Diencephalon (tissue), 2 donors: Measurements from ENCODE around the genes HTR1D, TCEA3, PITHD1 and GALE.

DNA sequence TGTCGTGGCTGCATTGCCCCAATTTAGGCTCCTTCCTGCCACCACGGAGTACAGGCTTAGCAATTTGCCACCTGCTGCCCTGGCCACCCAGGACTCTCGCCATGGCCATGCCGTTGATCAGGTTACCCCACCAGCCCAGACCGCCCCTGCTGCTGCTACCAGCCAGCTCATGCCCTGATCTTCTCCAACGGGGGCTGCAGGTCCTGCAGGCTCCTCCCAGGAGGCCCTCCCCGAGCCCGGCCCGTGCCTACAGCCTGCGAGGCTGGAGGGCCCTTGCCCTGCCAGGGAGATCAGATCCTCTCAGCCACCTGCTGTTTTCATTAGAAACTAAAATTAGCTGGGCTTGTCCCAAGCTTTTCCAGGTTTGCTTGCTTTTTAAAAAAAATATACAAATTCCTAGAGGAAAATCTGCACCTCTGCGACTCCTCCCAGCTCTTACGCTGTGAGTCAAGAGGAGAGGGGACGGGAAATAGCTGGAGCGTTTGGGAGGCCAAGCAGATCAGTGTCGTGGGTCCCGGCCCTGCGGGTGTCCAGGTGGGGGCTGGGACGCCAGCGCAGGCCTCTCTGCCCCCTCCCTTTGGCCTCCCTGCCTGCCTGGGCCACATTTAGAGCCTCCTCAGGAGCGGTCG, 9.2 kb downstream of the WNT4 start:
- RAMPAGE, long total RNA = no peak

DNA sequence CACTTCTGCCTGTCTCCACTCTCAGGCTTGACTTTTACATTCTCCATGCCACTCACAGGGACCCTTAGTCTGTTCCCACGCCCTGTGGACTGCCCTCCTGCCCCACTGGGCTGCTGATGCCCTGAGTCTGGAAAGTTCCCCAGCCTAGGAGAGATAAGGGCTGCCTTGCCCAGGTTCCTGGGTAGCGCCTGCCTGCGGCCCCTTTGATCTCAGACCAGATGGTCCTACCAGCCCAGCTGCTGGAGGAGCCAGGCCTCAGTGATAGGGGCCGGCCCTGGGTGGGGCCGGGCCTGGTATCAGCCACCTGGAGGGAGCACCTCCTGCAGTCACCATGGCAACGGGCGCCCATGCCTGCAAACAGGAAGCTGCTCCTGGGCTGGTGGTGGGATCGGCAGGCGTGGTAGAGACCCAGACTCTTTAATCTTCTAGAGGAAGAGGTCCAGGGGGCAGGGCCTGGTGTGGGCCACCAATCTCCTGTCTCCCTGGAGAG, 119.6 kb upstream of the WNT4 start:
- RAMPAGE, long total RNA = no peak

- RAMPAGE, long total RNA = no peak
These were observed 52.2 kb downstream of the ZBTB40 start for GRCh38 chr1:22503689-22504424.

DNA sequence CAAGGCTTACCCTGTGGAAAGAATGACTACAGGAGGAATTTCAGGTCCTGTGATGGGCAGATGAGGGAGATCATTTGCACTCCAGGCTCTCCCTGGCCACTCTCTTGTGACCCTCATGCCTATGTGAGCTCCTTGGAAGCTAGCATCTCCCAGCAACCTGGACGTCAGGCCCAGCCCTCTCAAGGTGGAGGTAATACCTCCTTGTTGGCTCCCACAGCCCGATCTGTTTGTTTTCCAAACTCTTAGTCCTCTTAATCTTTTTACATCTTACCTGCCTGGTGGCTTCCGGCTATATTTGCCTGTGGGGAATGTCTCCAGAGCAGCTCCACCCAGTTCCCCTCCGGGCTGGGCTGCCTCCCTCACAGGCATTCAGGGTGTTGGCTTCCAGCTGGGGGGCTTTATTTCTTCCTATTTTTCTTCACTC, 7.4 kb upstream of the C1QA start:
- RAMPAGE, long total RNA = no peak

- RAMPAGE, long total RNA = no peak
These were observed 9.1 kb downstream of the C1QB start for GRCh38 chr1:22662131-22662626.

DNA sequence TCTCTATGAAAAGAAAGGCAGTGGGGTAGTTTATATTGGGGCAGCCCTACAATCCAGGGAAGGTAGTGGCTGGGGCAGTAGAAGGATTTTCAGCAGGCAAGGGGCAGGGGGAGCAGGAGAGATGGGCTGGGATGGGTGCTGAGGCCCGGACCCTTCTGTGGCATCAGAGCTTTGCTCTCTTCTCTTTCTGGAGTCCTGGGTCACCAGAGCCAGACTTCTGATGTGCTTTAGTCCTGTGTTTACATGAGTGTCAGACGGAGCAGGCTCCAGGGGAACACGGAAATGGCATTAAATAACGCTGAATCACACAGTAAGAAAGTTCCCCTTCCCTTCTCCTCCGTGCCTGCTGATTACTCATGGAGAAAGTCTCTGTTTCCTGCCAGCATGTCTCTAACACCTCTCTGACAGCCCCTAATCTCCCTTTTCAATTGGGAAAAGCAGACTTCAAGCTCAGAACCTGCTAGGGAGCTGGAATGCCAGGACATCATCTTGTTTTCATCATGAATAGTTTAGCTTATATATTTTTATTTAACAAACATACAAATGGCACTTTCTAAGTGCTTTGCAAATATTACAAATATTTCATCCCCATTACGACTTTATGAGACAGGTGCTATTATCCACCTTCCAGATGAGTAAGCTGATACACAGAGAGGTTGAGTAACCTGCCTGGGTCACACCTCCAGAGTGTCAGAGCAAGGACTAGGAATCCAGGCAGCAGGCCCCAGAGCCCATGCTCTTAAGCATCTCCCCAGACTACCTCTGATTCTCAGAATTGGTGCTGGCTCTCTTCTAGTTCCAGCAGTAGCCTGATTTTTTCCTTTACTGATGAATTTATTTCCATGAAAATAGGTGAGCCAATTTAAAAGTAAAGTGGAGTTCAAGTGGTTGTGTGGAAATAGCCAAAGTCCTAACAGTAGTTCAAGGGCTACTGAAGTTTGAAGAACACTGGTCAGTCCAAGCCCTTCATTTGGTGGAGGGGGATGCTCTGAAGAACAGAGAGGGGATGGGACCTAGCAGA, 39.9 kb downstream of the EPHB2 start:
- RAMPAGE, long total RNA = no peak

GRCh38 chr1:22828808-22829435, 118.3 kb downstream of the EPHB2 start:
- RAMPAGE, long total RNA = no peak

DNA sequence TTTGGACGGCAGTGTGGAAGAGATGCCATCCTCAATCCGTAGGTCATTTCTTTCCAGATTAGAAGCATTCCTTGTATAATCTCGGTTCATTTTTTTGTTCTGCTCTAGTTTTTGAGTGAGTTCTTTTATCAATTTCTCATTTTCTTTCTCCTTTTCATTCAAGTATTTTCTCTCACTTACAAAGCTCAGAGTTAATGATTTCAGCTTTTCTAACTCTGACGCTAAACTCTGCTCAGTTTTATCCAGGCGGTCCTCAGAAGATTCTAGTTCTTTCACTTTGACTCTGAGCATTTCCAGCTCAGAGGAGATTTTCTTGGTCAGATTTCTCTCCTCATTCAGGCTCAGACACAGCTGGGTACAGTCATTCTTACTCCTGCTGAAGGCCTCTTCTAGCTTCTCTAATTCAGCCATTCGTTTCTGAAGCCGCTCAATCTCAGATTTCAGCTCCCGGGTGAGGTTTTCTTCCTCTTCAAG, 74.3 kb downstream of the KDM1A start:
- RAMPAGE, long total RNA = no peak

DNA sequence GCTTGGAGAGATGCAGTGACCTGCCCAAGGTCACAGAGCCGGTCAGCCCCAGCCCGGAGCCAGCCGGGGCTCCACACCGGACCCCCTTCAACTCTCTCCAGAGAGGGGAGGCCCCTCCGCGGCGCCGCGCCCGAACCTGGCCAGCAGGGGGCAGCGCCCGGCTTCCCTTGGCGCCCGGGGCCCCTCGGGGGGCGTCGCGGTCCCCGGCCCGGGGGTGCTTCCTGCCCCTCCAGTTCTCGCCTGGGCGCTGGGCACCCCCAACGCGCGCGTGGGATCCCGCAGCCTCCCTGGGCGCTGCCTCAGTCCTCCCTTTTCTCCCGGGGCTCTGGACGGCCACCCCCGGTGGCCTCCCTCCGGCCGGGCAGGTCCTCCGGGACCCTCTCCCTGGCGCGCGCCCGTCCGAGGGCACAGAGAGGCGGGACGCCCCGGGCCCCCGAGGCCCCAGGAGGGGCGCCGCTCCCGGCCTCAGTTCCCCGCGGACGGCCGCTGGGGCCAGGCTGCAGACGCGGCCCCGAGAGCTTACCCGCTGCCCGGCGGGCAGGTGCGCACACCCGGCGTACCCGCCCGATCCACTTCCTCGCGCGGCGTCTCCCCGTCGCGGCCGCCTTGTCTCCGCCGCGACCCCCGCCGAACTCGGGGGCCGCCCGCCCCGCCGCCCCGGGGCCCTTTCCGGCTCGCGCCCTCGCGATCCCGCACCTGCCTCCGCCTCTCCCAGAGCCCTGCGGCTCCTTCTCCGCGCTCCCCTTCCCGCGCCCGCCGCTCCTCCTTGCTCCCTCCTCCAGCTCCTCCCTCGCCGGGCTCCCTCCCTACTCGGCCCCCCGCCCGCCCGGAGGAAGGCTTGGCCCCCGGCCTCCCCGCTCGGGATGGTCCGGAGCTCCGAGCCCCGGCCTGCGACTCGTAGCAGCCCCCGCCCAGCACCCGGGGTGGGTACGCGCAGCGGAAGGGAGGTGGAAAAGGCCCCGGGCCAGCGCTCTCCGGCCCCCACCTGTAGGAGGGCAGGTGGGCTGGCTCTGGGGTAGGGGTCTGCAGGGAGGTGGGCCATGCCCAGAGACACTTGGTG, at the start of gene HTR1D:
HTR1D (minus strand) TSS at position 735 of the 1,060 bp plus-strand sequence.
- RAMPAGE, long total RNA = no peak

GRCh38 chr1:23417526-23418438, 6.8 kb downstream of the TCEA3 start:
- RAMPAGE, long total RNA = no peak

- RAMPAGE, long total RNA = no peak
These were observed at the start of gene TCEA3 for GRCh38 chr1:23423920-23424965. Gene TCEA3 (minus strand): TSS chr1:23424748.

GRCh38 chr1:23521328-23521739, 9.7 kb downstream of the E2F2 start:
- RAMPAGE, long total RNA = no peak

GRCh38 chr1:23539743-23540255, 8.8 kb upstream of the E2F2 start:
- RAMPAGE, long total RNA = no peak

- RAMPAGE, long total RNA = no peak
These were observed 12.3 kb downstream of the ID3 start for GRCh38 chr1:23546737-23547649.

GRCh38 chr1:23555690-23555922, 3.7 kb downstream of the ID3 start:
- RAMPAGE, long total RNA = no peak

- RAMPAGE, long total RNA = no peak
These were observed 18.0 kb upstream of the ID3 start for GRCh38 chr1:23577076-23577938.

DNA sequence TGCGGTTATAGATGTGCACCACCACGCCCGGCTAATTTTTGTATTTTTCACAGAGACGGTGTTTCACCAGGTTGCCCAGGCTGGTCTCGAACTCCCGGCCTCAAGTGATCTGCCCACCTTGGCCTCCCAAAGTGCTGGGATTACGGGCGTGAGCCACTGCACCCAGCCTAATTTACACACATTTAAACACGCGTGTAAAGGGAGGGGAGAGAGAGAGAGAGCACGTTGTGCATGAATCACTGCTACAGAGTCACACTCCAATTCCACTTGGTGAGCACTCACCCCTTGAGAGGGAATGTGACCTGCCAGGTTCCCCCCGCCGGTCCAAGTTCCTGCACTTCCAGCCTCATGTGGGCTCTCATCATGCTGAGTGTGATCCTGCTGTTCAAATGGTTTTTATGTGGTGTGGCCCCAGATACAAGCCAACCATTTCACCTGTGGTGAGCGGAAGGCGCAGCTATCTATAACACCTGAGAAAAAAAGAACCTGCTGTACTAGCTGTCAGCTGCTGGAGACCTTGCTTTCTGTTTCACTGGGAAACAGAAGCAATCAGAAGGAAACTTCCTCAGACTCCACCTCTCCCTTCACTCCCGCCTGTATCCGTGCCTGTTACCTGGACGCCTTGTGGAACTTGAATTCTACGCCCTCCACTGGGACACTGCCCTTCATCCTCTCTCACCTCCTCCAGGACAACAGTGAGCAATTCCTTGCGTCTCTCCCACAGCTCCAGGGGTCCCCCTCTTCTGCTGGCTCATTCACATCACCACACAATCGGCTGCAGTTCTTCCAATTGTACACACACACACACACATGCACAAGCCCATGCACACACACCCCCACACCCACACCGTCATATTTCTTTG, 64.5 kb upstream of the RPL11 start:
- RAMPAGE, long total RNA = no peak

DNA sequence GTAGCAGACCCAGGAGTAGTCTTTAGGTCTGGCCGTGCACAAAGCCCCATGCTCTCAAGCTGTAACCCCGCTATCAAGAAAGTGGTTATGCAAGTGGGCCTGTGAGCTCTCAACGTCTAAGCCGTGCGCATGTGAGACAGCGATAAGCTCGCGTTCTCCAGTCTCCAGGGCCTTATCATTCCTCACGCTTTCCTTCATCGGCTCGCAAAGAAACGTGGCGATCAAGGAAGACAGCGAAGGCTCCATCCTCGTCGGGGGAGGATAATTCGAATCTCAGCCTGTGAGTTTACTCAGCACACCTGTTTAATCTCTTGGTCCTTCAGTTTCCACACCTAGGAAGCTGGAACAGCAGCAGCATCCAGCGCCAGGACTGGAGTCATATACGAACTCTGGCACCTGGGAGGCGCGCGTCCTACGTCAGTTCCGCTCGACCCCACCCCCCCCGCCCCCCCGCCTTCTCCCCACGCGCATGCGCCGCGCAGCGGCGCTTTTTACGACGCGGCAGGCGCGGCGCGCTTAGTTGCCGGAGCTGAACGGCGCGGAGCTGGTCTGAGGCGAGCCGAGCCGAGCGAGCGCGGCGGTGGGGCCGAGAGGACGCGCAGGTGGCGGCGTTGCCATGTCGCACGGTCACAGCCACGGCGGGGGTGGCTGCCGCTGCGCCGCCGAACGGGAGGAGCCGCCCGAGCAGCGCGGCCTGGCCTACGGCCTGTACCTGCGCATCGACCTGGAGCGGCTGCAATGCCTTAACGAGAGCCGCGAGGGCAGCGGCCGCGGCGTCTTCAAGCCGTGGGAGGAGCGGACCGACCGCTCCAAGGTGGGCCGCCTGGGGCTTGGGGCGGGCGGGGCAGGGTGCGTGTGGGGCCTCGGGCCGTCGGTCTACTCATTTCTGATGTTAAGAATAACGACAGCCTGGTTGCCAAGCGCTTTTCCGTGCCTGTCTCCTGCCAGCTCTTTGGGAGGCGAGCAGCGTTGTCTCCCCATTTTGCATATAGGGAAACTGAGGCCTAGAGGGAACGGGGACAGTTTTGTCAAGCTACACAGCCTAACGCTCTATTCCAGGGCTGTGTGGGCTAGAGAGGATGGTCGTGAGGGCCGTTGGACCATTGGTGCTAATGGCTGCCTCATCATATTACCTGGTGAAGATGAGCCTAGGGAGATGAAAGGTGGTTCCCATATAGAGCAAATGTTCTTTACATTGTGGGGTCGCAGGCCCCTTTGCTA, at the start of gene PITHD1:
PITHD1 (plus strand) TSS at position 519 of the 1,221 bp plus-strand sequence.
- RAMPAGE, long total RNA = start-site peak on the minus strand centred at position 400 of the sequence, 7 bp wide, 26 and 23 reads in 2 replicates

GRCh38 chr1:23797896-23799261, 2.2 kb downstream of the GALE start:
- RAMPAGE, long total RNA = no peak

DNA sequence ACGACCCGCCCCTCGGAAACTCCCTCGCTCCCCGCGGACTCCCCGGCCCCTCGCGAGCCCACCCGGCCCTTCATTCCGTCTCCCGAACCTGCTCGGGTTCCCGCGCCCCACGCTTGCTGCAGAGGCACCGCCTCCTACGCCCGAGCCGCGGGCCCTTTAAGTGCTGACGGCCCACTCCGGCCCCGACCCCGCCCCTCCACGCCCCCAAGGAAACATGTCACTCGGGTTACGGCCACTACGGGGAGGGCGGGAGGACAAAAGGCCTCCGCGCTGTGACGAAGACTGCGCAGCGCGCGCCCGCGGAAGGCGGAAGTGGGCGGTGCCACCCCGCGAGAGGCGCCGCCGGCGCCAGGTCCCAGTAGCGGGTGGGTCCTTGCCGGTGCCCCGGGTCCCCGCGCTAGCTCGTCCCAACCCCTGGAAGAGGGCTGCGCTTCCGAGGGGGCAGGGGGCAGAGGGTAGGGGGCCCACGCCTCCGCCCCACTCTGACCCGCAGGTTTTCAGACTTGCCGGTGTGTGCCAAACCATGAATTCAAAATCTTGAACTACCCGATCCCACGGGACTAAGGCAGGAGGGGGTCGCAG, at the start of gene GALE:
GALE (minus strand) TSS at position 131 of the 582 bp plus-strand sequence.
- RAMPAGE, long total RNA = start-site peak on the minus strand centred at position 140 of the sequence, 19 bp wide, 85 and 104 reads in 2 replicates